Non-pigmented ciliary epithelial cell (primary cell): ENCODE results near the gene TMEM178A.

DNA sequence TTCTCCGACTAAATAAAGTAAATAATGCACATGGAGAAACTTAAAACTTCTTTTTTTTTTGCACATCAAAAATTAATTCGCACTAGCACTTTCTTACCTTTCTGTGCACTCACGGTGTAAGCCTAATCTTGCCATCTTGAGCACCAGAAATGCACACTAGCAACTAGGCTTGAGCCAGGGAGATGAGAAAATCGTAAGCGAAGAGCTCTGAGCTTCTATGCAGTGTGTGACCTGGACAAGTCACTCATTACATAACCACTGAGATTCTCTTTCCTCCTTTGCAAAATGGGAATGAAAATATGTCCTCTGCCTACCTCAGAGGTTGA, 8.8 kb upstream of the RMDN2 start:
- RRBS = no CpG with 5 or more reads among the region's 5 CpGs

DNA sequence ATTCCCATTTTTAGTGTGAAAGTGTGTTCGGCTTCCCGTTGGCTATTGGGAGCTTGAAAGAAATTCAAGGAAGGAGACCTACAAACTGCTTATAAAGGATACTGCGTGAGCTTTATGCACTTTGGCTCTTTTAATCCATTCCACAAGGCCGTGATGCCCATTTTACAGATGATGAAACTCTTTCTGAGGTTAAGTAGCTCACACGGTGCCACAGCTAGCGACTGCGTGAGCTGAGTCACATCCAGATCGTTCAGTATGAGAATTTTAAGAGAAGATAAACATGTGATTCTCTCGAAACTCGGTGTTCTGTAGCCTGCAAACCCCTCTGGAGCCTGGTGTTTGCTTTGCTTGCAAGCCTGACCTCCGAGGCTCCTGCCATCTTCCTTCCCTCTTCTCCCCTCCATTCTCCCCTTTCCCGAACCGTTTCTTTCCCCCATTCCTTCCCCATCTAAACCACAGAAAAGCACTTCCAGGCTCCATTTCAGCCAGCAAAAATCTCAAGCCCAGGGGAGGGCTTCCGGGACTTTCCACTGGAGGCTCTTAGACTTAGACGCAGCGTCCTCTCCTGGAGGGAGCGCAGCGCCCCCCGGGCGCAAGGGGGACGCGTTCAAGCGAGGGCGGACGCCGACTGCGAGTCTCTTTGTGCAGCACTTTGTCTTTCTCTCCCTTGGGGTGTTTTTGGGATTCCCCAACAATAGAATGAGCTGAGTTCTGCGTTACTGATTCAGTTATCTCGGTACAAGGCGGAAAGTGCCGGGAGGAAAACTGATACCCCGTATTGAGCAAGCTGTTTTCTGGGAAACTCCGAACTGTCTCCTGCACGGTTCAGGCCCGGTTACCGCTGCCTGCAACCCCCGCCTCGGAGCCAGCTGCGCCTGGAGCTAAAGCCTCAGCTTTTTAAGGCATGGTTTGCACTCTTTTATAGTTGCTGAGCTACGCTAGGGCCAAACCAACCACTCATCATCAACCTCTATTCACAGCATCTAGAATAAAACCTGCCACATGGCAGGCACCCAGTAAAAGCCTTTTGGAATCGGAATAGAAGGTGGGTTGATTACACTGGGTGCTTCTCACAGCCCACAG, 37.9 kb downstream of the CYP1B1 start:
- RRBS = 2% methylated on average over 11 of the region's 41 CpGs

DNA sequence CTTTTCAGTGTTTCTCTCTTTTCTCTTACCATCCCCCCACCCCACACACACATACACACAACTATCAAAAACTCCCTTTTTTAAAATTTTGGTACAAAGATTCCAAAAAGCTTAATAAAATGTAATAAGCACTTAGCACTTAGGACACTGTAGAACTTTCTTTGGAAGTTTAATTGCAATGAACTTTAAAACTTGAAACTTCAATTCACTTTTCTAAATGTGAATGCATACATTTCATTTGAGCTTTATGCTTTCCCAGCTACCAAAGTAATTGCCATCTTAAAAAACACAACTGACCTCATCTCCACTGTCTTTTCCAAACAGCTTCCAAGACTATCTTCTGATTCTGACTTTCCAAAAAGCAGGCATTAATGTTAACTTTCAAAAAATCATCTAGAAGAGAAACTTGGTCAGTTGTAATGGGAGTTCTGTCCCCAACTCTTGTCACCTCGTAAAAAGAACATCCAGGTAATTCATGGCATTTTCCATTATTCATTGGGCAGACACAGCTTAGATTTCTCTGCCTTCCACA, 7.0 kb downstream of the CYP1B1 start:
- RRBS = no CpG with 5 or more reads among the region's 1 CpG

DNA sequence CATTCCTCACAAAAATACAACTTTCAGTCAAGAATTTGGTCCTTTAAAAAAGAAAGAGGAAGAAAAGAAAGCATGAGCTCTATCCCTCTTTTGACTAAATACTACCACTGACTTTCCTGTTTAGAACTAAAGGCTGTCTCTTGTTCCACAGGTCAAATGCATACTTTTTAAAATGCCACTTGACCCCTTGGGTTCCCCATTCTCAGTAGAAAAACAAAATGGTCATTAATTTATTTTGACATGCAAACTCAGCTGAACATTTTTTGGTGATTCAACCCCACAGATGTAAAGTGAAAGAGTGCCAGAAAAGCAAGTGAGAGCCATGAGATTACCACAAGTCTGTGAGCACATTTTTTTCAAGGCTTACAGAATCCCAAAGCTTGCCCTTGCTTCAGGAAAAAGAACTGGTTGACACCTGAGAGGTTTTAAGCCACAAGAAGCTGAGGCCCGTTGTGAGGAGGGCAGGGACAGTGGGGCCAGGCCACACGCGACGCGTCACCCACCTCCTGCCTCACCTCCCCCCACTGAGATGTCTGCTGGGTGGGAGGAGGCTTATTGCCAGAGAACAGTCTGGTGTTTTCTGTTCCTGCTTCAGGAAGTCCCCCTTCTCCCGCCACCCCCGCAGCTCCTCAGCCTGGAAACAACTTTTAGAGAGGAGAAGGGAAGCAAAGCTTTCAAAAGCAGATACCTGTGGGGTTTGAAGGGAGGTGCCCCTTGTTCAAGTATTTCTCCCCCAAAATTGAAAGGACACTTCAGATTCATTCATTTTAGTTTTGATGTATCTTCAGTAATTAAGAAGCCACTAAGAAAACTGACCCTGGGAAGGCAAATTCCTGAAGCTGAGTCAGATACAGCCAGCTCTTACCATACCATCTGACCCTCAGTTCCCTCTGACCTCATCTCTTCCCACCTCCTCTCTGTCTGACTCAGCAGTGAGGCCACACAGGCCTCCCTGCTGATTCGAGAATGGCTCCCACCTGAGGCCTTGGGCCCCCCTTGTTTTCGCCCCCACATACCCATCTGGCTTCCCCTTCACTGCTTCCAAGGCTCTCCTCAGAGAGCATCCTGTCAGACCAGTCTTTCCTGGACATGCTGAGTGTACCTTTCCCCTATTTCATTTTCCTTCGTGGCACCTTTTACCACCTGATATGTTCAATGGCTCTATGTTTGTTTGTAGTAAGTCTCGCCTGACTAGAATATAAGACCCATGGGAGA, 70.6 kb upstream of the CYP1B1 start:
- RRBS = no CpG with 5 or more reads among the region's 11 CpGs

DNA sequence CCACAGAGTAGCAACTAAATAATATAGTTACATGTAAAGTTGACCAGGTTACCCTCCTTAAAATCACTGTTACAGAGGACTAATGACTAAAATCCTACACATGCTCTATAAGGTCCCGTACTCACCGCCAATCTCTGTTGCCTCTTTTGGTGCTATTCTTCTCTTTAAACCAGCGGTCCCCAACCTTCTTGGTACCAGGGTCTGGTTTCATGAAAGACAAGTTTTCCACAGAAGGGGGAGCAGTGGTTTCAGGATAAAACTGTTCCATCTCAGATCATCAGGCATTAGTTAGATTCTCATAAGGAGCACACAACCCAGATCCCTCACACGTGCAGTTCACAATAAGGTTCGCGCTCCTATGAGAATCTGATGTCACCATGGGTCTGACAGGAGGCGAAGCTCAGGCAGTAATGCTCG, 30.7 kb downstream of the ATL2 start:
- RRBS = no CpG with 5 or more reads among the region's 8 CpGs

DNA sequence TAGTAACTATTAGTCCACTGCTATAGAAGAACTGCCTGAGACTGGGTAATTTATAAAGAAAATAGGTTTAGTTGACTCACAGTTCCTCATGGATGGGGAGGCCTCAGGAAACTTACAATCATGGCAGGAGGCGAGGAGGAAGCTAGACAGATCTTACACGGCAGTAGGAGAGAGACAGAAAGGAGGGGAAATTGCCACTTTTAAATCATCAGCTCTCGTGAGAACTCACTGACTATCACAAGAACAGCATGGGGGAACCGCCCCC, 5.3 kb downstream of the GALM start:
- RRBS = no CpG with 5 or more reads among the region's 4 CpGs

DNA sequence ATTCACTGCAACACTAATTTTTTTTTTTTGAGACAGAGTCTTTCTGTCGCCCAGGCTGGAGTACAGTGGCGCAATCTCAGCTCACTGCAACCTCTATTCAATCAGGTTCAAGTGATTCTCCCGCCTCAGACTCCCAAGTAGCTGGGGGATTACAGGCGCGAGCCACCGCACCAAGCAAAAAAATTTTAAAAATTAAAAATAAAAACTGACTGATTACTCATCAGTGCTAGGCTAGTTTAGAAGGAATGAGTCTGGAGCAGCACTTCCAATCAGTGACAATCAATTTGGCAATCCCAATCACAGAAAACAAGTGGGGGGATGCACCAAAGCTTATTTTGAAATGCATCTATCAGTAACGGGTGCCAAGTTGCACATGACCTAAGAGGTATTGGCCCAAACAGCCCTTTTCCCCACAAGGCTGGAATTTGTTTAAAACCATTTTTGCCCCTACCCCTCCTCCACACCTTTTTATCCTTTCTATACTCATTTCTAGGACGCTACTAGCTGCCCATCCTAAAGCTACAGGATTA, 8.1 kb downstream of the SRSF7 start:
- RRBS = no CpG with 5 or more reads among the region's 8 CpGs

- RRBS = no CpG with 5 or more reads among the region's 7 CpGs
Observed at GRCh38 chr2:38748508-38748748, 2.7 kb downstream of the SRSF7 start.

DNA sequence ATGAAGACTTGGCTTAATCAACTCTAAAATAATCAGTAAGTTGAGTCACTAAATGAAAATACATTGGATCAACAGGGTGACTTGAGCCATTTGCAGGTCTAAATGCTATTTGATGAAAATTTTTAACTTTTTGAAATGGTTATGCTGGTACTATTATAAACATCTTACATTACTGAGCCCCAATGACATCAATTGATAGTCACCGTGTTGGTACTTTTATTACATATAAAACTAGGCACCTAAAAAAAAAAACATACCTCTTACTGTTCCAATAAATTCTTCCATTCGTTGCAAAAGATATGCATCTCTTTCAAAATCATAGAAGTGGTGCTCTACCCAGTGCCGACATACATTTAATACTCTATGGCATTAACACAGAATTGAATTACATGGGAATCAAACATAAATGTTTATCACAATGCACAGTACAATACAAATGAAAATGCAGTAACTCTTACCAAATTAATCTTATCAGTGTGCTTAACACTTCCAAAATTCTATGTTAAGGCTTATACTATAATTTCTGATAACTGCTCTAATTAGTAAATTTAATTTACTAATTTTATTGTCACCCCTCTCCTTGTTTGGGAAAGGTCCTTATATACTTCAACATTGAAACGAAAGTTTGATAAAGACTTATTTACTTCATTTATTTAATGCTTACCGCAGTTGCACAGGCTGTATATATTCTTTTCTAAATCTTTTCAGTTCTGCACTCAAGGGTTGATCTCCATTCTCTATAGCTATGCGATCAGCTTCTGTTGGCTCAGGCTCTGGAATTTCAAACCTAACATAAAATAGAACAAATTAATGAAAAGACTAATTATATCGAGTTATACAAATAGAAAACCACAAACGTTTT, 107.4 kb downstream of the SOS1 start:
- RRBS = no CpG with 5 or more reads among the region's 8 CpGs

DNA sequence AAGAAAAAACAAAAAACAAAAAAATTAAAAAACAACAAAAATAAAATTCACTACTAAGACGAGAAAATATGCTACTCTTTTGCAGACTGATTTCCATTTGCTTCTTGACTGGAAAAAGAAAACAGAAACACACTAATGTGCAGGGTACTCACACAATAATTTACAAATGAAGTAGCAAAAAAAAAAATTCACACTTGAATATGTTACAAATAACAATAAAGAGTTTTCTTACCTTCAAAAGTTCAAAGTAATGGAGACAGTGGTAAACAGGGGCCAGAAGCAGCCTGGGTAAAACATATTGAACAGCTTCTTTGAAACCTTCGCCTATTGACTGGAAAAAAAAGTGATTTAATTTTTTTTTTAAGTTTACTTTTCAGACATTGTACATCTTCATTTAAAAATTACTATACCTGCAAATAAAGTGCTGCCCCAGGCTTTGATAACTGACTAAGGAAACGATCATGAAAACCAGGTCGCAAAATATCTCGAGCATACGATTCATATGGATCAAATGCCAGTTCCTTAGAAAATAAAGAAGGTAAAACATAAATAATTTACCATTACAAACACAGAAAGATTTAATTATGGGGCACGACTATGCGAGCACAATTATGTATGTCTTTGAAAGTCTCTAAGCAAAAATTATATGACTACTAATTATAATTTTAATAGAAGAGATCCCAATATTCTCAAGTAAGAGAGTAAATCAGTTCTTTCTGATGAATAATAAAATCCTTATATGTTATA, 85.7 kb downstream of the SOS1 start:
- RRBS = no CpG with 5 or more reads among the region's 8 CpGs

DNA sequence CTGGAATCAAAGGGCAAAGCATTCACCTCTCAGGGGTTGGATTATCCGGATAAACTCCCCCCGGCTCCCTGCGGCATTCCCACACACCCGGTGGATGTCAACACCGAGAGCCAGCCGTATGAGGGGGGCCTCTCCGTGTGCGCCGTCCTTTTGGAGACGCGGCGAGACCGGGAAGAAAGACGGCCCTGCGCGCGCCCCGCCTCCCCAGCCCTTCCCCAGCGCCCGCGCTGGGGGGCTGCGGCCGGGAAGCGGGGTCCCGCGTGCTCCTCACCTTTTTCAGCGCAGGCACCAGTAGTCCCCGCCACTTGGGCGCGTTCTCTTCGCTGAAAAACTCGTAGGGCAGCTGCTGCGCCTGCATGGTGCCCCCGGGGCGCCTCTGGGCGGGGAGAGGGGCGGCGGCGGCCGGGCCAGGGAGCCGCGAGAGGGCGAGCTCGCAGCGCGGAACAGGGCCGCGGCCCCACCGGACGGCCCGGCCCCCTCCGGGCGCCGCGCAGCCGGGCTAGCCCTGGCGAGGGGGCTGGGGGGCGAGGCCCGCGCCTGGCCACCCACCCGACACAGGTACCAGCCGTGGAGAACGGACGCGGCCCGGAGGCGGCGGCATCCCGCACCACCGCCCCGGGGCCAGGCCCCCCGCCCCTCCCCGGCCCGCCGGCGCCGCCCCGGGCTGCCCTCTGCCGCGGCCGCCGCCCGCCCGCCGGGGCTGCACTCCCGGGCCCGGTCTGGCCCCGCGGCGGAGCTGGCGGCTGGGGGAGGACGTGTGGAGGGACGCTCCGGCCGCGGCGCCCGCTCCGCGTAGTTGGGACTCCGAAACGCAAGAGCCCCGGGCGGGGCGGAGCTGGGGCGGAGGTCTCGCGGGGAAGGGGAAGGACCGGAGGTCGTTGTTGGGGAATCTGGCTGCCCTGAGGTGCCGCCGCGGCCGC, 526 bp downstream of the SOS1 start:
- RRBS = 2% methylated on average over 76 of the region's 114 CpGs

GRCh38 chr2:39277838-39278361, 157.0 kb upstream of the SOS1 start:
- RRBS = no CpG with 5 or more reads among the region's 9 CpGs

- RRBS = no CpG with 5 or more reads among the region's 11 CpGs
Observed at GRCh38 chr2:39435036-39435589, 2.0 kb downstream of the MAP4K3 start.

GRCh38 chr2:39435590-39436258, 1.4 kb downstream of the MAP4K3 start:
- RRBS = no CpG with 5 or more reads among the region's 4 CpGs

DNA sequence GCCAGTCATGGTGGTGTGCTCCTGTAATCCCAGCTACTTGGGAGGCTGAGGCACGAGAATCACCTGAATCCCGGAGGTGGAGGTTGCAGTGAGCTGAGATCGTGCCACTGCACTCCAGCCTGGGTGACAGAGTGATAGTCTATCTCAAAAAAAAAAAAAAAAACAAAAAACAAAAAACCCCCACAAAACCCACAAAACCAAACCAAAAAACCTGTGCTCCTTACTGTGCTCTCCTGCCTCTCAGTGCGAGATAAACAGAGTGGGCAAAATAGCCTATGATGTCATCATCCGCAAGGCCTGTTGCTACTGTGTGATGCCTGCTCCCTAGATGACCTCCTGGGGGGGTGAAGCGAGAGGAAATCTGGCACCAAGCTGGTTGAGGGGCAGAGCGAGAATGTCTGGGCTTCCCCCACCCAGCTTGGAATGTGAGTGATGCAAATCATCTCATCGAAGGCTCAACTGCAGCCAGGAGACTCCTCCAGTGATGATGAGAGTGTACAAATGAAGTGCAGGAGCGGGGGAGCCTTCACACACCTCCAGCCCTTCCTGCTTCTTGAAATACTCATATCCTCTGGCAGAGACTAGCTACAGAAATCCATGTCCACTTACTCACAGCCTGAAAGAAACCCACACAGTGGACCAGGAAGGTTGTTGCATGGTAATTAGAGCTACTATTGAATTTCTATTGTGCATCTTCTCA, 57.7 kb upstream of the MAP4K3 start:
- RRBS = no CpG with 5 or more reads among the region's 9 CpGs

GRCh38 chr2:39665775-39666688, at the start of gene TMEM178A:
Gene TMEM178A (plus strand): TSS chr2:39665917.
- RRBS = 1% methylated on average over 59 of the region's 105 CpGs

DNA sequence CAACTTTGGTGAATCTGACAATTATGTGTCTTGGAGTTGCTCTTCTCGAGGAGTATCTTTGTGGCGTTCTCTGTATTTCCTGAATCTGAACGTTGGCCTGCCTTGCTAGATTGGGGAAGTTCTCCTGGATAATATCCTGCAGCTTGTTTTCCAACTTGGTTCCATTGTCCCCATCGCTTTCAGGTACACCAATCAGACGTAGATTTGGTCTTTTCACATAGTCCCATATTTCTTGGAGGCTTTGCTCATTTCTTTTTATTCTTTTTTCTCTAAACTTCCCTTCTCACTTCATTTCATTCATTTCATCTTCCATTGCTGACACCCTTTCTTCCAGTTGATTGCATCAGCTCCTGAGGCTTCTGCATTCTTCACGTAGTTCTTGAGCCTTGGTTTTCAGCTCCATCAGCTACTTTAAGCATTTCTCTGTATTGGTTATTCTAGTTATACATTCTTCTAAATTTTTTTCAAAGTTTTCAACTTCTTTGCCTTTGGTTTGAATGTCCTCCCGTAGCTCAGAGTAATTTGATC, 214.8 kb downstream of the SLC8A1 start:
- RRBS = no CpG with 5 or more reads among the region's 7 CpGs

- RRBS = no CpG with 5 or more reads among the region's 3 CpGs
Observed at GRCh38 chr2:40304858-40305468, 146.9 kb downstream of the SLC8A1 start.

DNA sequence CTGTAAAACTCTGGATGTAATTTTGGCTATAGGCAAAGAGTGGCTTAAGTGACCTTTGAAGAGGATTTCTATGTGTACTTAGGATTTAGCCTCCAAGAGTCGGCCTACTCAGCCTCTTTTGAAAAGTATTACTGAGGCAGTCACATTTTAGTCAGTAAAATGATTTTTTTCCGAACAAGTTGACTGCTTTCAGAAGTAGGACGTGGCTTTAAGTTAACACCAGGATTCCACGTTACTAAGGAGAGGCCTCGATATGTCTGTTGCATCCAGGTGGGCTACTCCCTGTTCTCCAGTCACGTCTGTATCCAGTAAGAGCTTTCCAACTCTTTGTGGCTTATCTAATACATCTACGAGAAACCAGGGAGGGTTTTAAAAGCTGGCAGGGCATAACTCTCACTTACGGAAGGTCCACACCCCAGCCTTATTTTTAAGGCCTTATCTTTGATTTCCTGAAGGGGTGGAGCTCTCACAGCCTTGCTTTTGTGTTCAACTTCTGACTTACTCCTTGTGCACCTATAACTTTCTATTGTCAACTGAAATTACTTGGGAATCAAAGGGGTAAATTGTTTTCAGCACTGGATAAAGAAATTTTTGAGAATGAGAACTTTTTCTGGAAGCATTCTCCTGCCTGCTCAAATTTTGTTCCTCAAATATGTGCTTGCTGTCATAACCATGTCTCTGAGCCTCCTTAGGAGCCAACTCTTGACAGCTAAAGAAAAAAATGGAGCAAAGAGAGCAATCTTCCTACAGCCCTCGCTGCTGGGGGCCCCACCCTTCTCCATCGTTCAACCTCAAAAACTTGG, 99.1 kb downstream of the SLC8A1 start:
- RRBS = no CpG with 5 or more reads among the region's 10 CpGs

- RRBS = no CpG with 5 or more reads among the region's 16 CpGs
Observed at GRCh38 chr2:40450430-40451316, 1.2 kb downstream of the SLC8A1 start.